Measurements from ENCODE around the genes BET1L, SIRT3, PSMD13 and PKP3.

DNA sequence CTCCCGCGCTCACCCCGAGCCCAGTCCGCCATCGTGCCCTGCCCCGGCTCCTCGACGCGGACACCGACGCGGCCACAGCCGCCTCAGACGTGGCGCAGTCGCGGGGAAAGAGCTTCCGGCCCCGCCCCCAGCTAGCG, at the start of gene BET1L:
TSS of gene BET1L (minus strand) at position 110 of the 137 bp plus-strand sequence.
- PRO-cap, 2 experiments: peak in 1 of 2 experiments; most common minus-strand start position 91 of the sequence (in 1)

DNA sequence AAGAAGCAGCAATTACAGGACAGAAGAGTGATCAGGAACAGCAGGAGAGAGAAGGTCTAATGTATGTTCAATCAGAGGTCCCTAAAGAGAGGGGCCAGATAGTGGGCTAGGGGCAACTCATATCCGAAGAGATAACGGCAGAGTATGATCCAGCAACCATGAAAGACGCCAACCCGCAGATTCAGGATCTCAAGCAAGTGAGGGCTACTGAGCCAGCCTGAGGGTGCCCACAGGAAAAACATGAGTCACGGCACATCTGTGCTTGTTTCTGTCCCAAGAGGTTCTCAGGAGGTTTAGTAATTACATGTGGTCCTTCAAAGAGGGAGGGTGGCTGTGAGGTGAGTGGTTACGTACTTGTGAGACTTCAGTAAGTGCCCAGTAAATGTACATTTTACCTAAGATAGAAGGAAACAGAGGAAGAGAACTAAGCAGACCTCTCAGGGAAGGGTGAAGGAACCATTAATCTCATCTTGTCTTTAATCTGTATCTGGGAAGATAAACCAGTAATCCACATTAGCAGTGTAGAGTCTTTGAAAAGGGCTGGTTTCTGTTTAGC, 10.4 kb downstream of the SIRT3 start:
- PRO-cap, 2 experiments: no peak in any of the 2 experiments

GRCh38 chr11:235771-236684, at the start of gene SIRT3:
TSS of gene SIRT3 (minus strand) at chr11:236342.
- PRO-cap, 2 experiments: peak in 1 of 2 experiments; most common plus-strand start chr11:236522 (in 1); most common minus-strand start chr11:236342 (in 1)

DNA sequence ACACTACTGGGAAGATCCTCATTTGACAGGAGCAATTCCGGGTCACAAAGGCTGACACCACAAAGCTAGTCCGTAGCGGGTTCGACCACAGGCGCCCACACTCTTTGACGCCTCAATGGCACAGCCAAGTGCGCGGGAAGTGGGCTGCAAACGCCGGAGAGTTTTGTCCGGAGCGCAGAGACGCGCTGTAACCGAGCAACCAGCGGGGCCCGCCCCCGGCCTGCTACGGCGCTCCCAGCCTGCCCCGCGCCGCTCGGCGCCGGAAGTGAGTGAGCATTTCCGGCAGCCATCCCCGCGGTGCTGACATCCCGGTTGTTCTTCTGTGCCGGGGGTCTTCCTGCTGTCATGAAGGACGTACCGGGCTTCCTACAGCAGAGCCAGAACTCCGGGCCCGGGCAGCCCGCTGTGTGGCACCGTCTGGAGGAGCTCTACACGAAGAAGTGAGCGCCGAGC, at the start of gene PSMD13:
TSS of gene PSMD13 (plus strand) at position 272 of the 453 bp plus-strand sequence.
- PRO-cap, 2 experiments: peak in 1 of 2 experiments; most common plus-strand start position 276 of the sequence (in 1); most common minus-strand start position 165 of the sequence (in 1)

DNA sequence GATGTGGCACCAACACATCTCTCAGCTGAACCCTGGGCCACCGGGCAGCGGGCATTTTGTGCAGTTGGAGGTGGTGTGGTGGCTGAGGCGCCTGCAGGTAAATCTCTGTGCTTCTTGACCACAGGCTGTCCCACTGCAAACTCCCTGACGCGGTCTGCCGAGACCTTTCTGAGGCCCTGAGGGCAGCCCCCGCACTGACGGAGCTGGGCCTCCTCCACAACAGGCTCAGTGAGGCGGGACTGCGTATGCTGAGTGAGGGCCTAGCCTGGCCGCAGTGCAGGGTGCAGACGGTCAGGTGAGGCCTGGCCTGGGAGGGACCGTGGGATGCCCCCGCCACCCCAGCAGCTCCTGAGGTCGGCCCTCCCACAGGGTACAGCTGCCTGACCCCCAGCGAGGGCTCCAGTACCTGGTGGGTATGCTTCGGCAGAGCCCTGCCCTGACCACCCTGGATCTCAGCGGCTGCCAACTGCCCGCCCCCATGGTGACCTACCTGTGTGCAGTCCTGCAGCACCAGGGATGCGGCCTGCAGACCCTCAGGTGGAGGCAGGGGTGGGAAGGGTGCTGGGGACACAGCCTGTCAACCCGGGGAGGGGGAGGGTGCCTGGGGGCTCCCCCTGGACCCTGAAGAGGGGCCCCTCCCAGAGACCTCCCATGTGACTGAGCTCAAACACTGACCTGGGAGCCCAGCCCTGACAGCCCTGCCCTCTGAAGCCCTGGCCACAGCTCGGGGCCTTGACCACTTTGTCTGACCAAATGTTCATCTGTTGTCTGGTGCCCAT, 4.6 kb upstream of the PGGHG start:
- PRO-cap, 2 experiments: no peak in any of the 2 experiments

DNA sequence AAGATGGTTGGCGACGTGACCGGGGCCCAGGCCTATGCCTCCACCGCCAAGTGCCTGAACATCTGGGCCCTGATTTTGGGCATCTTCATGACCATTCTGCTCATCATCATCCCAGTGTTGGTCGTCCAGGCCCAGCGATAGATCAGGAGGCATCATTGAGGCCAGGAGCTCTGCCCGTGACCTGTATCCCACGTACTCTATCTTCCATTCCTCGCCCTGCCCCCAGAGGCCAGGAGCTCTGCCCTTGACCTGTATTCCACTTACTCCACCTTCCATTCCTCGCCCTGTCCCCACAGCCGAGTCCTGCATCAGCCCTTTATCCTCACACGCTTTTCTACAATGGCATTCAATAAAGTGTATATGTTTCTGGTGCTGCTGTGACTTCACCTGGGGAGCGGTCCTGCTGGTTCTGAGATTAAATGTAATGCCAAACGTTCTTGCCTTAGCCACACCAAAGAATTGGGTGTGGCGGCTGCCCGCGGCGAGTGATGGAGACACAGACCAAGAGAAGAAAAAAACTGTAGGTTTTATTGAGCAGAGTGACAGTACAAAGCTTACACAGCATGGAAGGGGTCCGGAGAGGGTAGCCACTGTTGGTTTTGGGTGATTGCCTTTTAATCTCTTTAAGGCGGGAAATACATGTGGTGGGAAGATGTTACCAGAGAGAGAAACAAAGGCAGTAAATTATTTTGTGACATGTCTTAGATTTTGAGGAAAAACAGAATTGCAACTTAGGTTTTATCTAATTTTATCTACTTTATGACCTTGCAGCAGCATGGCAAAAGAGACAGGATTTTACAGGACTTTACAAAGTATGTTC, 1.6 kb downstream of the IFITM2 start:
- PRO-cap, 2 experiments: no peak in any of the 2 experiments

DNA sequence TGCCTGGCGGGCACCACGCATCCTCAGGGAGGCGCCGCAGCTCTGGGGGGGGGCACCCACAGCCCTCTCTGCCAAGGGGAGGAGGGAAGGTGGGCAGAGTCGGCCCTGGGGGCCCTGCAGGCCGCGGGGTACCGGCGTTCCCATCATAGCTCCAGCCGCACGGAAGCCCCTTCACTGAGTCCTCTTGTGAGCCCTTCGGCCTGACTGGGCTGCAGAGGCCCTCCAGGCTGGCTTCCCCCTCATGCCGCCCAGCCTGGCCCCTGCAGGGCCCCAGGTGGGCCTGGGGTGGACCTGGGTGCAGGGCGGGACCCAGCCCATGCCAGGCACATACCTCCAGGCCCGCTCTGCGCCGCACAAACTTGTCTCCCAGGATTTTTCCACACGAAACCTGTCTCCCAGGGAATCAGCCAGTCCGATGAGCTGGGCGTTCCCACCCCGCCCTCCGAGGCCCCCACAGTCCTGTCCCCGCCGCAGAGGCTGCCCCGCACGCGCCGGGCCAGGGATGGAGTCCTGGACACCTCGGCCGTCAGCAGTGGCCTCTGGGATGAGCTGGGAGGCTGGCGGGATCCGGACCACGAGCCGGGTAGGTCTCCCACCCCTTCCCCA, 1.8 kb upstream of the PKP3 start:
- PRO-cap, 2 experiments: no peak in any of the 2 experiments

- PRO-cap, 2 experiments: no peak in any of the 2 experiments
Measured at GRCh38 chr11:393851-394454, at the start of gene PKP3. TSS of gene PKP3 (plus strand) at chr11:394209.

GRCh38 chr11:407322-407674, 7.5 kb downstream of the SIGIRR start:
- PRO-cap, 2 experiments: peak in 1 of 2 experiments; most common plus-strand start chr11:407421 (in 1)

DNA sequence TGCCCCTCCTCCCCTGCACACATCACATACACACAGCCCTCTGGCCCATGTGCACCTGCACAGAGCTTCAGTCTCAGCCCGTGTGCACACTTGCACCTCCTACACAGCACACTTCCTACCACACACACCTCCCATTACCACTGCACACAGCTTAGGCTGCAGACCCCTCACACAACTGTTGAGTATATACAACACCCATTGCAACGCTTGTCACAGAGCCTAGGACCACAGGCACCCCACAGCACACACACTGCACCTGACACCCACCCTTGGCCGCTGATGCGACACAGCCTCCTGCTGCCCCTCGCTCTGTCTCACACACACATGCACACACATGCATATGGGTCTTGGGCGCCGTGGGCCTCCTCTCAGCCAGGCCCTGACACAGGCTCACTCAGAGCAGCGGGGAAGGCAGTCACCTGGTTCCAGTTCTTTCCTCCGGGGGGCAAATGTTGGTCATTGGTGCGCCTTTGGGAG, 357 bp downstream of the SIGIRR start:
- PRO-cap, 2 experiments: no peak in any of the 2 experiments

- PRO-cap, 2 experiments: no peak in any of the 2 experiments
Measured at GRCh38 chr11:441574-441816, 316 bp downstream of the ANO9 start.

GRCh38 chr11:506066-506203, 1.1 kb downstream of the RNH1 start:
- PRO-cap, 2 experiments: no peak in any of the 2 experiments

- PRO-cap, 2 experiments: no peak in any of the 2 experiments
Measured at GRCh38 chr11:514597-515011, 7.6 kb upstream of the RNH1 start.

GRCh38 chr11:555813-556617, 4.5 kb downstream of the LMNTD2 start:
- PRO-cap, 2 experiments: peak in 1 of 2 experiments; most common plus-strand start chr11:556198 (in 1)

GRCh38 chr11:559729-560042, 852 bp downstream of the LMNTD2 start:
- PRO-cap, 2 experiments: no peak in any of the 2 experiments

GRCh38 chr11:573029-573844, 3.0 kb upstream of the PHRF1 start:
- PRO-cap, 2 experiments: no peak in any of the 2 experiments

GRCh38 chr11:592216-592860, 16.1 kb downstream of the PHRF1 start:
- PRO-cap, 2 experiments: no peak in any of the 2 experiments

- PRO-cap, 2 experiments: no peak in any of the 2 experiments
Measured at GRCh38 chr11:598124-598770, 17.5 kb downstream of the IRF7 start.

DNA sequence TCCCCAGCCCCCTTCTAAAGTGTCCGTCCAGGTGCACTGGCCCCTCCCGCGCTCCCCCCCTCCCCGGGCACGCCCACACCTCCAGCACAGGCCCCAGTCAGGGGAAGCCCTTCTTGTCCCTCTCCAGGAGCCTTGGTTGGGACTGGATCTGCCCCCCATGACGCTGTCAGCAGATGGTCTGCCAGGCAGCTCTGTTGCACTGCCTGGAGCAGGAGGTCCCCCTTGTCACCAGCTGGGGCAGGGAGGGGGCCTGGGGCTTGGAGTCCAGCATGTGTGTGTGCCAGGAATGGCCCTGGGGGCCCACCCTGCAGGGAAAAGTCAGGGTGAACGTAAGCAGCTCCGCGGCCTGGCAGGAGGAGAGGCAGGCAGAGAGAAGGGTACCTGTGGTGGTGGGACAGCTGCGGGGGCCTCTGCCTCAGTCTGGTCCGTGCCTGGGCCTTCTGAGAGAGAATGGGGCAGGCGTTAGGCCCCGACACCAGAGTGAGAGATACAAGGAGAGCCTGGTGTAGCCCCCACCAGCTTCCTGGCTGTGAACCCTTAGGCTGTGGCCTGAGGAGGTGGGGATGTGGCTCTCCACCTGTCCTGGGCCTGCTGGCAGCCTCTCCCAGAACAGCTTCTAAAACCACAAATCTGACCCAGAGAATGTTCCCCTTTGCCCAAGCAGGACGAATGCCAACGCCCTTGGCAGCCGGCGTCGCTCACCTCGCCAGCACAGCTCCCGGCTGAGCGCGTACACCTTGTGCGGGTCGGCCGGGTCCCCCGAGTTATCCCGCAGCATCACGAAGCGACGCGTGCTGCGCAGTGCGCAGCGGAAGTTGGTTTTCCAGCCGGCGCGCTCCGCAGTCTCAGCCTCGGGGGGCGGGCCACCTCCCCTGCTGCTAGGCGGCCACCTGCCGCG, 1.4 kb downstream of the IRF7 start:
- PRO-cap, 2 experiments: no peak in any of the 2 experiments

- PRO-cap, 2 experiments: no peak in any of the 2 experiments
Measured at GRCh38 chr11:646164-646751, 9.2 kb downstream of the DRD4 start.

Measured in cerebral cortex (tissue), 2 donors.